LNCaP clone FGC (cell line): Measurements from ENCODE around the gene CBLB.

DNA sequence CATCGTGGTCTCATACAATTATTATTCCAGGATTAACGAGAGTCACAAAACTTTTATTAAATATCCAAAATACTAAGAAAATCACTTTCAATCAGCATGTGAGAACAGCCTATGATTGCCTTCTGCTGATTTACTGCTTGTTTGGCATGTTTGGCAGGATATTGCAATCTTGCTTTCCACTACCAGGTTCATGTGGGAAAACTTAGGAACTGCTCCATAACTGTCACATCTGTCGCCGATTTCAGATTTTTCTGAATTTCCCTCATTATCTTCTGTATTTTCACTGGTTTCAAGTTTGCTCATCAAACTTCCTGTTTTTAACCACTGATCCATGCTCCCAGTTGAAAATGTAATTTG, 93.0 kb downstream of the NFKBIZ start:
- RRBS, 2 experiments, result no CpG with 5 or more reads among the region's 4 CpGs

- RRBS, 2 experiments, result no CpG with 5 or more reads among the region's 5 CpGs
Observed at GRCh38 chr3:105822582-105823743, 45.8 kb downstream of the CBLB start.

- RRBS, 2 experiments, result no CpG with 5 or more reads among the region's 3 CpGs
Observed at GRCh38 chr3:105827797-105828510, 40.9 kb downstream of the CBLB start.

- RRBS, 2 experiments, result no CpG with 5 or more reads among the region's 2 CpGs
Observed at GRCh38 chr3:105830255-105830702, 38.5 kb downstream of the CBLB start.

DNA sequence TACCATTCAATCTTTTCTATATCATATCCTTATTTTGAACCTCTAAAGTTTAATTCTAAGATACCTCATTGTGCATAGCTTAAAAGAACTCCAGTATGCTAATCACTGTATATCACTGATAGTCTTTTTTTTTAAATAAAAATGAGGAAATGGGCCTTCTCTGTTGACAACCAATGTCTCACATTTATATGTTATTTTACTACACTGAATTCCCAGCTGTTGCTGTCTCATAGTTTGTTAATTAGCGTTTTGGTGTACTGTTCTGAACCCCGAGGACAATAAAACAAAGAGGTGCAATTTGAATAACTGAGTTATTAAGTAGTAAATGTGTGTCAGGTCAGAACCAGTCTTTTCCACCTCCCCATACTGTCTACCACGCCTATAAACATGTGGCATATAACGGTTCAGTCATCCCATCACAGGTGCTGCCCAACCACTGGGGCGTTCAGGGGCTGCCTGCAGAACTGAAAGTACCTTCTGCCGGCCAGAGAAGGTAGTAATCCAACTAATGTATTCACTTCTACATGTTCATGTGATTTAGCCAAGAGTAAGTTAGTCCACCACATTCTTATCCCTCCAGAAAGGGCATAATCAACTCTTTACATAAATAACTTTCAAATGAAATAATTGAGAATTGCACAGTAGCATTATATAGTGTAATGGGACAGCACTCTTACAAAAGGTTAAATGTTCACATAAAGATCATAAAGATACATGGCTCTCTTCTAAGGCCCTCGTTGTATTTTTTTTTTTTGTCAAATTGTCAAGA, 14.8 kb downstream of the CBLB start:
- RRBS, 2 experiments, result no CpG with 5 or more reads among the region's 7 CpGs

GRCh38 chr3:105865601-105866475, 3.0 kb downstream of the CBLB start:
- RRBS, 2 experiments, result no CpG with 5 or more reads among the region's 2 CpGs

DNA sequence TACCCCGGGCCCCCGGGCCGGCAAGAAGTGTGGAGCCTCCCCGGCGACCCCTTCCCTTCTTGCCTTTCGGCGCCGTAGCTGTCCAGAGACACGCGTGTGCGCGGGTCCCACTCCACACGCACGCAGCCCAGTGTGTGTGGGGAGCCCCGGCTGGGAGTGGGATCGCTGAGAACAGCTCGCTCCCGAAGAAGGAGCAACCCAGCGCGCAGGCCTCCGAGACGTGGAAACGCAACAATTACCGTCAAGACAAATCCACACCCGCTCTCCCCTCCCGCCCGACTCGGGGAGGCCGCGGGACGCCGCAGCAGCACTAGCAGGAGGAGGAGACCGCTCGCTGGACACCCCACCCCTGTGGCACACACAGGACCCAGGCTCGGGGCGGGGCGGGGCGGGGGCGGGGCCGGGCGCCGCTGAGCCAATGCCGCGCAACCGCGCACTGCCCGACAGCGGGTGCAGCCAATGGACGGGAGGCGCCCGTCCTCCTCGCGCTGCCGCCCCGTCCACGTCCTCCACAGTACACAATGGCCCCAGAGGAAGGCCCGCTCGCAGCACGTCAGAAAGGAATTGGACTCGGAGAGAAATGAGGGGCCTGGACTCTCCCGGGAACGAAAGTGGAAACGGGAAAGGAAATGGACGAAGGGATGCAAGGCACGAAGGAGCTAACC, at the start of gene CBLB:
Gene CBLB, minus strand, starts transcription at position 340 of the 665 bp plus-strand sequence.
- RRBS, 2 experiments, result under 1% methylated on average over 12 to 13 of the region's 65 CpGs

GRCh38 chr3:106206570-106207110, 337.8 kb upstream of the CBLB start:
- RRBS, 2 experiments, result no CpG with 5 or more reads among the region's 5 CpGs

GRCh38 chr3:106644416-106644672, 732.9 kb upstream of the CCDC54 start:
- RRBS, 2 experiments, result no CpG with 5 or more reads among the region's 6 CpGs

GRCh38 chr3:107209353-107210101, 167.7 kb upstream of the CCDC54 start:
- RRBS, 2 experiments, result no CpG with 5 or more reads among the region's 6 CpGs

DNA sequence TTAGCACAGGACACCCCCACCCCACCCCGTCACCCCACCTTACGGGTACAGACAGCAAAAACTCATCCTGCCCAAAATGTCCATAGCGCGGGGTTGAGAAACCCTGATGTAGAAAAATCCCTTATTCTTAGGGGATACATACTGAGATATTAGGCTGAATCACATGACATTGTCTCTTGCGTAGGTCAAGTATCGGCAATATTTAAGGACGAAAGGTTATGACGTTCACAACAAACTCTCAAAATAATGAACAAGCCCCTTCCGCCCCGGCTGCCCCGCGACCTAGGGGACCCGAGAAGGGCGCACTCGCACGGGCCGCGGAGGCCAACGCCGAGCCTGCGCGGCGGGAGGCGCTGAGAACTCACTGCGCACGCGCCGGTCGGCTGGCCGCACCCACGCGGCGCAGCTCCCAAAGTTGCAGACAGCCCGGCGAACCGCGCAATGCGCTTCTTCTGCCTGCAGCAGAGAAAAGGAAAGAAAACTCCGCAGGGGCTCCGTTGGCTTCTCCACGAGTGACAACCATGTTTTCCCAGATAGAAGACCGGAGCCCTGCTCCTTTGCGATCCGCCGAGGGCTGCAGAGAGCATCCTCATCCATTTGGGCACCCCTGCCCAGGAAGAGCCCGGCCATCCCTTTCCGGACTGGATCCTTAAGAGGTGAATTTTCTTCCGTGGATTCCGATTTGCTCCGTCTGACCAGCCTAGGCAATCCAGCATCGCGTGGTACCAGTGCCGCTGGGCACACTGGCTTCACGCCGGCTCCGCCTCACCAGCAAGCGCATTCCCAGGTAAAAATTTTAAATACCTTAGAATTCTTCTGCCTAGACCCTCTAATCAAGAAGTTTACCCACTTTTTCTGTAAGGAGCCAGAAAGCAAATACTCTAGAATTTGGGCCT, 136.7 kb upstream of the CCDC54 start:
- RRBS, 2 experiments, result 1 to 3% methylated on average over 27 to 32 of the region's 57 CpGs

DNA sequence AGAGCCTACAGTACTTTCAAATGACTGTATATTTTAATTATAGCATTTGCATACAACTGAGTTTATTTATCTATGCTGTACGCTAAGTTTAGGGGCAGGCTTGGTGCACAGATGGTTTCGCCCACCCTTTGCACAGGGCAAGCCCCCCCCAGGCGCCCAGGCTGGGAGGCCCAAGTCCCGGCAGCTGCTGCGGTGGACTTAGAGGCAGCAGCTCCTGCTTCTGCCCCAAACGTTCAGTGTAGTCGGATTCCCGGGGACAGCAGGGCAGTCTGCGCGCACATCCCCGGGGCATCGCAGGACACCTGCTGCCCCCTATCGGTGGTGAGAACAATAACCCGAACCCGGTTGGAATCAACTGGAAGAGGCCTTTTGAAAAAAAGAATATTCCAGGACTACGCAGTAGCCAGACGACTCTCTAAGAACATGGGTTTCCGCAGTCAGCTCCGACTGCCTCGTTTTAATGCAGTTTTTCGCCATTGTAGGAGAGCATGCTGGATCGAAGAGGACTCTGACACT, 52.6 kb downstream of the CCDC54 start:
- RRBS, 2 experiments, result 10 to 23% methylated on average over 10 of the region's 22 CpGs

DNA sequence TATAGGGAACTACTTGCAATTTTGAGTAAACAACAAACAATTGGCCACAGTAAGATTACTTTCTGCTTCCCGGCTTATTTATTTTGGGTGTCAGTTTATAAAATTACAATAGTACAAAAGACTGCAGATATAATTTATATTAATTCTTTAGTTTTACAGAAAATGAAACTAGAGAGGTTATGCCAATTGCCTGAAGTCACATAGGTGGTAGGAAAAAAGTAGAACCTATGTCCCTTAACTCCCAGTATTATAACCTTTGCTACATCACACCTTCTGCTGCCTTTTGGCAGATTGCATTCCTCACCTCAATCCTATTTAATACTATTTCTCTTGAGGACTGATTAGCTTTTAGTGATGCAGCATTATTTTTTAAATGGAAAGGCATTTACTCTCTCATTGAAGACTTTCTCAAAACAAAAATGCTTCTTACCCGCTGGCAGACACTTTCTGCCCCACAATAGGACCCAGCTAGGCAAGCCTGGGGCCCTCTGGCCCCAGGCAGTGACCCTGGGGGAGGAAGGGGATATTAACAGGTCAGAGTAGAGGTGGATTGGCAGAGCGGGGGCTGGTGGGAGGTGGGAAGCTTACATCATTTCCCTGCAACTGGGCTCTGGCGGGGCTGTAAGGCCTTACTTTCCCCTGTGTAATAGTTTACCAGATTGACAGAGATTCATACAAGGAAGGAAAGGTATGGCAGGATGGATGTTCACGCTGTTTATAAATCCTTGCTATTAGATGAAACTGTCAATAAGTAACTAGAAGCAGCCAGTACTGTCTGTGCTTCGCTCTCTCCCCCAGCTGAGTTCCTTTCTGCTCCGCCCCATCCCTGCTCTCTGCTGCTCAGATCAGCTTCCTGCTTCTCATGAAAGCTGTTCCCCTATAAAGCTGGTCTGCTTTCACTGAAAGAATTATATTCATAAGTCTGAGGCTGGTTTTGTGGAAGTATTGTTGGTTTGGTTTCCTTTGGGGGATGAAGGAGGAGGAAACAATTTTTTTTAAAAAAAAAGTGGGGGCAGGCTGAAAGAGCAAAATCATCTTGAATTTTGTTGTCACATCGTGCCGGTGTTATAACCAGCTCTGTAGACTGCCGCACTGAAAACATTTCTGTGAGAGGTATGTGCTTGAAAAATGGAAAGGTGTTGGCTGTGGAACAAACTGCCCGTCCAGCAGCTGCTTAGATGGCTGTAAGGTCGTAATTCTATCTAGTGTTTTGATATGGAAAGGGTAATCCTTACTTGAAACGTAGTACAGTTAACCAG, 76.1 kb downstream of the BBX start:
- RRBS, 2 experiments, result no CpG with 5 or more reads among the region's 13 CpGs

DNA sequence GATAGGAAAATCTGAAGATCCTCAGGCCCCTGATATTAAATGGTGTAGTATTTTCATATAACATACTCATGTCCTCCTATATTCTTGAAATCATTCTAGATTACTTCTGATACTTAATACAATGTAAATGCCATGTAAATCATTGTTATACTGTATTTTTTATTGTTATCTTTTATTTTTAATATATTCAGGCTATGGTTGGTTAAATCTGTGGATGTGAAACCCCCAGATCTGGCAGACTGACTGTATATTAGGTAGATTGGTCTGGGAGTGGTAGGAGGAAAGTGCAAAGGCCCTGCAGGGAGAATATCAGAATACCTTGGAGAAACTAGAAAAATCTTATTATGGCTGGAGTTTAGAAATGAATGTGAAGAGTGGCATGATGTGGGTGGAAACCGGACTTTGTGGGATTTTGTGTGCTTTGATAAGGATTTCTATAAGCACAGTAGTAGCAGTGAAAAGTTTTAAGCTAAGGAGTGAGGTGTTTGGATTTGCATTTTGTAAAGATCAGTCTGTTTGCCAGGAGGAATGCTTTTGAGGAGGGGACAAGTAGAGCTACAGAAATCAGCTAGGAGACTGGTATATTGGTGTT, 91.9 kb downstream of the BBX start:
- RRBS, 2 experiments, result no CpG with 5 or more reads among the region's 1 CpG

- RRBS, 2 experiments, result no CpG with 5 or more reads among the region's 10 CpGs
Observed at GRCh38 chr3:107800573-107801311, 278.0 kb downstream of the BBX start.

DNA sequence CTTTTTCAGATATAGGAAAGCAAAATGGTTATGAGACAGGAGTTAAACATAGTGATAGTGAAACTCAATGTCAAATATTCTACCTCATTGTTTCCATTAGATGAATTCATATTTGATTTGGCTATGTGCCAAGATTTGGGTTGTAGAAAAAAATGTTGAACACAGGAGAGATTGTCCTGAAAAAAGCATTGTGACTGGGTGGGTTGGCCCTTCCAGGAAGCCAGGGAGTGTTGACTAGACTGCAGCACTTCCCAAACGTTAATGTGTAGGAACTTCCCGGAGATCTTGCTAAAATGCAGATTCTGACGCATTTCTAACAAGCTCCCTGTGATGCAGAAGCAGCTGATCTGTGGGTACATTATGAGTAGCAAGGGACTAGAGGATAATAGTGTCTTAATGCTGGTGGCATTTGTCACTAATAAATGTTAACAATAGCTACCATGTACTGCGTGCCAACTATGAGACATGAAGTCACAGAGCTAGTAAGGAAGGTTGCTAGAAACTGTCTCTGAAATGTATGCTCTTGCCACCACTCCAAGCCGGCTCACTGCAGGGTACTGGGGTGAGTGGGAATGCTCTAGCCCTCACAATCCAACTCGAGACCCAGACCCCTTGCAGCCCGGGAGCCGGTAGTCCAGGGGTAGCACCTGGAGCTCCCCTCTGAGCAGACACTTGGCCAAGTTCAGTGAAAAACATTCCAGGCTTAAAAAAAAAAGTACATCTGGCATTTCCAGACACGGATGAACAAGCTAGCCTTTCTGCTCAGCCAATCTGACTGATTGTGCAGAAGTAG, 120.6 kb downstream of the CD47 start:
- RRBS, 2 experiments, result 77 to 78% methylated on average over 3 of the region's 9 CpGs

DNA sequence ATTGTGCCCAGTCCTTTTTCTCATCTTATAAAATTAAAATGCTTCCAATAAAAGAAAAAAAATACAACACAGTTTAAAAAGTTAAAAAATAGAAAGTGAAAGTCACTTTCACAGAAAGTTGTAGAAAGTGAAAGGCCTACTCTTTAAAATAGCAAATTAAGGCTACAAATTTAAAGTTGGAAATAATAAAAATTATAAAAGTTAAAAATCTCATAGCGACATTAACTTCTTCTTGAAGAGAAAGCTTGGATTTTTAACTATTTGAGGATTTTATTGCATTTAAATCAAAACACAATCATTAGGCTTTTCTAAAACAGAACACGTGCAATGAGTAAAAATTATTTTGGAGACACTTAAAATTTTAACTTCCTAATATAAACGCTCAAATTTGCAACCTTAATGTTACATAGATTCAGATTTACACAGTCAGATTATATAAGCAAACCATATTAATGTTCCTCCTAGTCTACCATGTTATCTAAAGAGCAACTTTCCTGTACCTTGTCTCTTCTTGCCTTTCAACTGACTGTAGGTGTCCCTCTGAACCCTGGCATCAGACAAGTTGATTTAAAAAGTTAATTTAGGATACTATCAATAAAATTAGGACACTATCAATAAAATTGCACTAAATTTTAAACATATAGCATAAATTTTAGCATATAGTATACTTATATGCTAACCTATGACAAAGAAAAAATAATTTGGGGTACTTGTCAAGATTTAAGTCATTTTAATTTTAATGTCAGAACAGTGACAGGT, 35.6 kb downstream of the CD47 start:
- RRBS, 2 experiments, result no CpG with 5 or more reads among the region's 3 CpGs

DNA sequence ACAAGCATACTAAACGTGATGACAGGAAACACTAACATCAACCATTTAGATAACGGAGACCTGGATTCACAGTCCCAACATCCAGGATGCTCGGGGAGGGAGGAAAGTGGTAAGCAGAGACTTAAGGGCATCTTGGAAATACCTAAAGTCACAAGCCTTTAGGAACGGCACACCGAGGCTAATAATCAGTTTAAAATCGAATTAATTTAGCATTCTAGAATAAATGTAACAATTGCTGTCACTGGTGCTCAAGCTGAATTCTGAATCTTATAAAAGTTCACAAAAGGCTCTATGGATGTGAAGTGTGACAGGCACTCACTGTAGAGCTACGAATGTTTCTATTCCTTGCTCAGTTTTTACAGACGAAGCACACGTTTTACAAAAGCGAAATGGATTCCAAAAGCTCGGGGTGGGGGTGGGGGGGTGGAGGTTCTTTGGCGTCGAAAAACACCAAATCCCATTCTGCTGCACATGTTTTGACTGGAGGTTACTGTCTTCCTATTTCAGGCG, 1.2 kb downstream of the CD47 start:
- RRBS, 2 experiments, result no CpG with 5 or more reads among the region's 14 CpGs